Measurements from ENCODE around the genes HDHD2 and CTIF.

DNA sequence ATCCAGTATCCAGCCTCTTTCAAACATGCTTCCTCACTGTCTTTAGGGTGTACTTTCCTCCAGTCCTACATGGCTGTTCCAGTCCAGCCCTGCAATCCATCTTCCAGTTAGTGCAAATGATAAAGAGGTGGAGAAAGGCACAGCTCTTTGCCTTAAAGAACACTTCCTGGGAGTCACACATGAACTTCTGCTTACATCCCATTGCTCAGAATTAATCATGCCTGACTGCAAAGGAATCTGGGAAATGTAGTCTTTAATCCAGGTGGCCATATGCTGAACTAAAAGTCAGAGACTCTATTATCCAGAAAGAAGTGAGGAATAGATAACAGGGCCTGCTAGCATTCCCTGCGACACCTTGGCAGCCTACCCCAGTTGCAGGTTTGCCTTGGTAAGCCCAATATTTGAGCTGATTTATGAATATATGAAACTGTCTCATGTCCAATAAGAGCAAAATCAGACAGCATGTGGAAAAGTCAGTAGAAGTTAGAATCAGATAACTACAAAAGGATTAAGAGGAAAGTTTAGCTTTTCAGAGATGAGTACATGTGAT, 9.2 kb upstream of the RNF165 start:
- PRO-cap = no peak
- RAMPAGE, long total RNA = no peak

DNA sequence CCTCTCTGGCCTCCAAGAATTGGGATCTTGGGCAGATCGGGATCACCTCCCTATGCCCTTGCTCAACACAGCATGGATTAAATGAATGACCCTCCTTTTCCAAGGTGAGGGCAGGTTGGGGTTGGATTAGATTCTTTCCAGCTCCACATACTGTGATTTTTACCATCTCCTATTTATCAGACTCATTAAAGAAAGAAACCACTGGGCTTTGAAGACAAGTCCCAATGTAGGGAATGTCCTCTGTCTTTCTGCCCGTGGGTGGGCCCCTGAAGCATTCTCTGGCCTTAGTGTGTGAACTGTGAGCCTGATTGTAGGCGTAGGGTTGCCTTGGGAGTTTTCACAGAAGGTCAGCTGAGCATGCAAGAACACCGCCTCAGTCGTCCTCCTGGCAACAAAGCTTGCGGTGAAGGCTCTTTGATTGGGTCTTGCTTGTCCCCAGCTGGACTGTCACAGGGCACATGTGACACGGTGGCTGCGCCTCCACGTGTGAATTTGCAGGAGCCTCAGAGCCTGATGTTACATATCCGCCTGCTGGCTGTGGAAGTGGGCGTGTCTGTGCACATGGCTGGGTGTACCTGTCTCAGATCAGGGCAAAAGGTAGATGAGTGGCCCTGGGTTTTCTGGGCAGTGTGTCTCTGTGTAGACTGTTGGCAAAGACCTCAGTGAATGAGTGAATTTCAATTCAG, 1.0 kb upstream of the RNF165 start:
- PRO-cap = no peak
- RAMPAGE, long total RNA = no peak

DNA sequence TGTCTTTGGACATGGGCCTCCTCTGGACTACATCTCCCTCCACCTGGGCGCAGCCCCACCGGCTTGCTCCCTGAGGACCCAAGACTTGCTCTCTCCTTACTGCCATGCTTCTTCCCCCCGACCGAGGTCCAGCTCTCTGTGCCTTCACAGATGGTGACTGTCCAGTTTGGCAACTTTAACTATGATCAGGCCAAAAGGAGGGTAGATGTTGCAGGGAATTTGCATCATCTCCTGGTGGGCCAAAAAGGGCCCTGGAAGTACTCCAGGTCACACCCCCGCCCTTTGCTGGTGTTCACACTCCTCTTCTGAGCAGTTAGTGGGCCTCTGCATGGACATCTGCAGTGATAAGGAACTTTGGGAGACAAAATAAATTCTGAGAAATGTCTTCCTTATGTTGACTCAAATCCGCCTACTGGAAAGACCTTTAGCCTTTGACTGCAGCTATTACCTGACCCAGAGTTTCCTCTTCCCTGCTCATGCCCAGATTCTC, 88.7 kb downstream of the RNF165 start:
- PRO-cap = no peak
- RAMPAGE, long total RNA = no peak

- PRO-cap = no peak
- RAMPAGE, long total RNA = no peak
These were observed 4.2 kb downstream of the ELOA2 start for GRCh38 chr18:47031243-47031531.

GRCh38 chr18:47150006-47151186, at the start of gene HDHD2:
HDHD2 (minus strand) TSS chr18:47150500.
- PRO-cap = bidirectional peak, plus-strand start at chr18:47150198, minus-strand start at chr18:47150170; bidirectional peak, plus-strand start at chr18:47150560, minus-strand start at chr18:47150500
- RAMPAGE, long total RNA = no peak

DNA sequence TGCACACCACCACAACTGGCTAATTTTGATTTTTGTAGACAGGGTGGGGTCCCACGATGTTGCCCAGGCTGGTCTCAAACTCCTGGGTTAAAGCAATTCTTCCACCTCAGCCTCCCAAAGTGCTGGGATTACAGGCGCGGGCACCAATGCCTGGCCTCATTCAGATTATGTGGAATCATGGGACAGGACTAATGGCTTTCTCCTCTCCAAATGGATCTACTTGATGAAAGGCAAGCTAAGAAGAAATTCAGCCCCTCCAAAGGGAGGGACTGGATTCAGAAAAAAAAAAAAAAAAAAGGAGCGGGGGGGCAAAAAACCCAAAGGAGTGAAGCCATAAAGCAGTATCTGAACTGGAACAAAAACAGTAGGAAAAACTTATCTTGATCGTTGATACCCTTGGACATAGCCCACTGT, 1.7 kb upstream of the HDHD2 start:
- PRO-cap = no peak
- RAMPAGE, long total RNA = no peak

GRCh38 chr18:47756360-47756787, 174.1 kb downstream of the SMAD2 start:
- PRO-cap = no peak
- RAMPAGE, long total RNA = no peak

GRCh38 chr18:48084750-48085331, 154.4 kb upstream of the SMAD2 start:
- PRO-cap = no peak
- RAMPAGE, long total RNA = no peak

GRCh38 chr18:48151468-48152264, 221.2 kb upstream of the SMAD2 start:
- PRO-cap = no peak
- RAMPAGE, long total RNA = start-site peak on the minus strand at chr18:48151508-48151679, 7 reads

DNA sequence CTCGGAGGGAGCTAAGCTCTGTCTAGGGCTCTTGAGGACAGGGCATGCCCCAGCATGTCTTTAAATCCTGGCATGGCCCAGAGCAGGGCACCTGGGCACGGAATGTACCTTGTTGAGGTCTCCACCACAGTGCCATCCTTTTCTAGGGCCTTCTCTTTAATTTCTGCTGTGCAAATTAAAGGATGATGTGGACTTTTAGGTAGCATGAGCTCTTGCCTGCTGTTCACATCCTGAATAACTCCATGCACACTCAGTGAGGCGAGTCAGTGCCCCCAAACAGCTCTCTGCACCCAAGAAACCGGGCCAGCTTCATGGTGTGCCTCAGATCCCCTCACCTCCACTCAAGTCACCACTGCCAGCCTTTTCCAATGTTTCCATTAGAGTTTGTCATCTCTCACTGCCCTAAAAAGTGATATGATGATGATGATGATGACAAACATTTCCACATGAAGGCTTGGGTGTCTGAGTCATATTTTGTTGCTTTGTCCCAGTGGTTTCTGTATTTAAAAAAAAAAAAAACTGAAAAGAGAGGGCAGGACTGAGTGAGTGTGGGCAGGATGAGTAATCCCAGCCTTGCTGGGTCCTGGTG, 78.9 kb downstream of the ZBTB7C start:
- PRO-cap = no peak
- RAMPAGE, long total RNA = no peak

GRCh38 chr18:48449188-48449693, 40.1 kb upstream of the ZBTB7C start:
- PRO-cap = no peak
- RAMPAGE, long total RNA = no peak

- PRO-cap = no peak
- RAMPAGE, long total RNA = start-site peak on the minus strand at chr18:48455888-48455946, 7 reads
These were observed 46.8 kb upstream of the ZBTB7C start for GRCh38 chr18:48455570-48456768.

DNA sequence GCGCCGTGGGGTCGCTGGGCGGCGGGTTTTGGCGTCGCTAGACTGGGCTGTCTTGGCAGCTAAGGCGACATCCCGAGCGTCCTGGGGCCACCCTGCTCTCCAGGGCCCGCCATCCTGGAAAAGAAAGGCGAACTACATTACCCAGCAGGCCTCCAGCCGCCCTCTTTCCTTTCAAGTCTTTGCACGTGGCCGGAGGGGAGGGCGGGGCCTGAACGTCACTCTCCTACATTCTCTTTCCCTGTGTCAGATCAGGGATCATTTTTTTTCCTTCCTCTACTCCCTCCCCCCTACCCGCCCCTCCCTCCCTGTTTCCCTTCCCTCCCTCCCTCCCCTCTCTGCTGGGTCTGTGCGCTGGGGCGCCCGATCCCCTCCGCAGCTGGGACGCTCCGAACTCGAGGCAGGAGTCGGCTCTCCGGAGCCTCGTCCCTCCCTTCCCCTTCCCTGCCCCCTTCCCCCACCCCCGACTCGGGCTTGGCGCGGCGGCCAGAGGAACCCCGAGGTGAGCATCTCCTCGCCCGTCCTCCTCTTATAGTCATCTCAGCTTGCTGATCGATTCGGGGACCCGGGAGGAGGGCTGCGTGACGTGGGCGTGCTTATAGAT, at the start of gene CTIF:
TSS of gene CTIF (plus strand) at position 218 of the 601 bp plus-strand sequence.
- PRO-cap = bidirectional peak, plus-strand start at position 338 of the sequence, minus-strand start at position 116 of the sequence
- RAMPAGE, long total RNA = start-site peak on the plus strand centred at position 349 of the sequence, 53 bp wide, 59 reads; start-site peak on the plus strand centred at position 471 of the sequence, 17 bp wide, 23 reads

DNA sequence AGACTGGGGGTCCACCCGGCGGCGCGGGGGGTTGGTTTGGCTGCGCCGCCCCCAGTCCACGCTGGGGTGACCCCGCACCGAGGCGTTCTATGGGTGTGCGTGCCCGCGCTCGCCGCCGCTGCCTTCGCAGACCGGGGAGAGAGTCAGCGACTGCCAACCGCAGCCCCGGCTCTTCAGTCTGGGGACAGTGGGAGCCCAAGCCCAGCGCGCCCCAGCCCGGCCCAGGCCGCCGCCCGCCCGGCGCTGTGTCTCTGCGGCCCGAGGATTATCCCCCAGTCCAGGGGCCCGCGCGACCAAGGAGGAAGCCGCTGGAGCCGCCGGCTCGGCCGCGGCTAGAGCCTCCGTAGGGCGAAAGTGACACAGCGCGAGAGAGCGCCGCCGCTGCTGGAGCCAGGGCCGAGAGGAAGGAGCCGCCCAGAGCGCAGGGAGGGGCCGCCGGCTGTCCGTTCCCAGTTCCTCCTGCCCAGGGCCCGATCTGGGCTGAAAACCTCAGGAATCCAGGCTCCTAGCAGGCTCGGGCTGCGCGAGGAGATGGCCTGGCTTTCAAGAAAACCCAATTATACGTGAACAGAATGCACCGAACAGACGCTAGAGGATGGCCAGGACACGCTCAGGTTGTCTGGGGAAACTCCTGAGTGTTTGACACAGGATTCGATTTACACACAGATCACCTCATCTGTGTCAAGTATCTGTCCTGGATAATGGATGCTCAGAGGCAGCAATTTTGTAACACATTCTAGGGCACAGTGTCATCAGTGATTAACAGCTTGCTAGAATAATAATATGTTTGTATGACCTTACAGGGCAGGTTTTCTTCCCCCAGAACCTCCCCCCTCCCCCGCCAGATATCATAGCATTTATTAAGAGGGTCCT, 2.4 kb downstream of the CTIF start:
- PRO-cap = bidirectional peak, plus-strand start at position 129 of the sequence, minus-strand start at position 89 of the sequence; unidirectional peak, minus-strand start at position 180 of the sequence; bidirectional peak, plus-strand start at position 275 of the sequence, minus-strand start at position 180 of the sequence; unidirectional peak, minus-strand start at position 356 of the sequence
- RAMPAGE, long total RNA = start-site peak on the plus strand centred at position 616 of the sequence, 610 bp wide, 9 reads

DNA sequence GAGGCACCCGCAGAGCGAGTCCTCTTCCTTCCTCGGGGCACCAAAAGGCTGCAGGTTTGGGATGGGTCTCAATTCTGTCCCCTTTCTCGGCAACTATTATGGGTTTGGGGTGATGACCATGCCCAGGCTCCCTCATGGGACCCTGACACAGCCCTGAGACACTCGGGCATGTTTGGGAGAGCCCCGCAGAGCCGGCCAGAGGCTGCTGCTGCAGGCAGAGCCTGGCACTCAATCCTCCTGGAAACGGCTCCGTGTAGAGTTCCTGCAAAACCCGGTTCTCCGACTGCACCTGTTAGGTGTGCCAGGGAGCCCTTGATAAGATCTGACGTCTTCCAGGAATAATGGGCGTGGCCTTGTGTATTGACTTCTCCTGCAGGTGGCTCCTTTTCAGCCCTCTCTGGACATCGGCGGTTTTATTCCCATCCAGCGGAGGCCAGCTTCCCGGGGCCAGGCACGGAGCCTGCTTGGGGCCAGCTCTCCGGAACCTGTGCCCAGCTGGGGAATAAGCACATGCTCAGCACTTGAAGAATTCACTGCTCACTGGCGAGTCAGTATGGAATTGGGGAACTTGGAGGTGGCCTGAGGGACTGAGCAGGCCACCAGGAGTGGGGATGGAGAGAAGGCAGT, 77.2 kb downstream of the CTIF start:
- PRO-cap = no peak
- RAMPAGE, long total RNA = no peak

DNA sequence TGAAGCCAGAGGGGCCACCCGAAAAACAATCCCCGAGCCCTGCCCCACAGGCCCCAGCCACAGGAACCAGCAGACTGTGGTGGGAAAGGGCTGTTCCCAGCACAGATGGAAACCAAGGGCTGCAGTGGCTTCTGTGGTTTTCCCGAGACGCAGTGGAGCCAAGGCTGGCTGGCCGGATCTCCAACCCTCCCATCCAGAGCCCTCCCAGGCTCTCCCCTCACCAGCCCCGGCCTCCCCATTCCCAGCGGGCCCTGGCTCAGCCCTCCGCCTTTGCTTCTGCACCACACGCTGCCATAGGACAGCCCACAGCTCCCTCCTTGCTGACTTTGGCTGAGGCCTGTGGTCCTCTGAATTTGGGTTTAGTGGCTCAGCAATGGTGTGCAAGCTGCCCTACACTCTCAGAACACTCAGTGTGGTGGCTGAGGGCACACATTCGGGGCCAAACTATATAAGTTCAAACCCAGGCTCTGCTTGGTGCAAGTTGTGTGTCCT, 200.2 kb downstream of the SMAD7 start:
- PRO-cap = no peak
- RAMPAGE, long total RNA = no peak

- PRO-cap = no peak
- RAMPAGE, long total RNA = no peak
These were observed 189.7 kb downstream of the SMAD7 start for GRCh38 chr18:48761004-48761453.

GRCh38 chr18:48762767-48763475, 187.8 kb downstream of the SMAD7 start:
- PRO-cap = no peak
- RAMPAGE, long total RNA = no peak

GRCh38 chr18:48798706-48799435, 151.9 kb downstream of the SMAD7 start:
- PRO-cap = no peak
- RAMPAGE, long total RNA = no peak

DNA sequence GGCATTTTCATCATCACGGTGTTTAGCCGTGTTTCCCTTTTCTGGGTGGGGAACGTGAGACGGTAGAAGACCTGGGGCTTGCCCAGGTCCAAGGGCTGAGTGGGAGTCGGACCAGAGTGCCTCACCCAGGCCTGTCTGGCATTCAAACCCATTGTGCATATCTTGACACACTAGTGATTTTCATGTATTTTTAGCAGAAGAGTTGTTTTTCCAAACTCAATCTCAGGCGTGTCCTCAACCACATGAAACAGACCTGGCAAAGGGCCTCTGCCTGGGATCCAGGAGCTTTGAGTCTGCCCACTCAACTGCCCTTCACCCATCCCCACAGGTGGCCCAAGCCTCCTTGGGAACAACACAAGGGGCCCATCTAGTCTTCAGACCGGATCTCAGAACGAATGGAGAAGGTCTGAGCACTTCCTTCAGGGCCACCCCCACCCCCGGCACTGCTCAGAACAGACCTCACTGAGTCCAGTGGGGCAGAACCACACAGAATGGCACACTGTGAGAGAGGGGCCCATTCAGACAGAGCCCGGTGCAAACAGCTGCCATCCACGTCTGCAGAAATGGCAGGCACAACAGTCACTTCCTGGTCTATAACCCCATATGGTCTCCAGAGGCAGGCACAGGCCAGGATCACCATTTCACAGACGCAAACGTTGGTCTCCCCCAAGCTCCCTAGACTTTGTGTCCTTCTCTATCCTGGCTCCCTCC, 149.9 kb downstream of the SMAD7 start:
- PRO-cap = no peak
- RAMPAGE, long total RNA = no peak

Measured in vagina (tissue), 1 donor.